SK-N-SH (cell line): ENCODE data around the gene CCDC124.

- RRBS = 6% methylated on average over 15 of the region's 56 CpGs
CAGE:
- cytosol, long polyA plus RNA = no peak
- long polyA plus RNA = no peak
- nucleus, long polyA plus RNA = no peak
Measured at GRCh38 chr19:17841099-17842269, 6.3 kb downstream of the JAK3 start.

DNA sequence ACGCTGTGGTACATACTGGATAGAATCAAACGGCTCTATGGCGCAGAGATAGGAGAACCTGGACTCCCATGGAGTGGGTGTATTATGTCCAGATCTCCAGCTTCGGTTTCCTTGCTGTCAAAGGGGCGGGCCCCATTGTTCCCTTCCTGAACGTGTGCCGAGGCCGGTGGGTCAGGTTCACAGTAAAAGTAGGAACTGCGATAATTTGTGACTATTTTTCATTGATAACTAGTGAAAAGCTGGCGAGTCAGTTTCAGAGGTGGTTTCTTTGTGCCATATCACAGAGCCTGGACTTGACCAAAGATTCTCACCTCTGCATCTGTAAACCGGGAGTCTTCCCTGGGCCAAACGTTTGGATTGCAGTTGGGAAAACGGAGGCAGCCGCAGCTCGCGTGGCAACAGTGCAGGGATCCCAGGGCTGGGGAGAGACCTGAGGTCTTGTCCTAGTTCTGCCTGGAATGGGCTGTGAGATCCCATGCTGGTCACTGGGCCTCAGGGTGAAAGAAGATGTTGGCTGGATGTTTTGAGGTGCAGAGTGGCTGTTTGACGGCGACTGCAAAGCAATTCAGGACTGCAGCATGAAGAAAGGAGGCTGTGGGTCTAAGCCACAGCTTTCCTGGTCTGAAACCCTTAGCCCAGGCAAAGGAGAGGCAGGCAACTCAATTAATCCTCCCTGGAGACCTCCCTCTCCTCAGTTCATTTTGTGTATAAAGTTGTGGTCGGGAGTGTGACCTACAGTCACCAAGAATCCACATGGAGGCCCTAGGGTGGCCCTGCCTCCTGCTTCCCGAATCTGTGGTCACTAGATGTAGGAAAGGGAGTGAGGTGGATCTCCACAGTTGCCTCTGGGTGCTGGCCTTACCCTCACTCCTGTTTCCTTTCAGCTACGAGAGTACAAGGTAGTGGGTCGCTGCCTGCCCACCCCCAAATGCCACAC lies 967 bp downstream of the RPL18A start:
- RRBS = no CpG with 5 or more reads among the region's 22 CpGs
CAGE:
- cytosol, long polyA plus RNA = no peak
- long polyA plus RNA = no peak
- nucleus, long polyA plus RNA = no peak

GRCh38 chr19:17932793-17933477 lies at the start of gene CCDC124:
Gene CCDC124 (plus strand): TSS chr19:17933015.
- RRBS = under 1% methylated on average over 13 of the region's 46 CpGs
CAGE:
- cytosol, long polyA plus RNA = start-site peak on the plus strand at chr19:17933012-17933043, 36 and 80 reads in 2 replicates
- long polyA plus RNA = no peak
- nucleus, long polyA plus RNA = no peak

DNA sequence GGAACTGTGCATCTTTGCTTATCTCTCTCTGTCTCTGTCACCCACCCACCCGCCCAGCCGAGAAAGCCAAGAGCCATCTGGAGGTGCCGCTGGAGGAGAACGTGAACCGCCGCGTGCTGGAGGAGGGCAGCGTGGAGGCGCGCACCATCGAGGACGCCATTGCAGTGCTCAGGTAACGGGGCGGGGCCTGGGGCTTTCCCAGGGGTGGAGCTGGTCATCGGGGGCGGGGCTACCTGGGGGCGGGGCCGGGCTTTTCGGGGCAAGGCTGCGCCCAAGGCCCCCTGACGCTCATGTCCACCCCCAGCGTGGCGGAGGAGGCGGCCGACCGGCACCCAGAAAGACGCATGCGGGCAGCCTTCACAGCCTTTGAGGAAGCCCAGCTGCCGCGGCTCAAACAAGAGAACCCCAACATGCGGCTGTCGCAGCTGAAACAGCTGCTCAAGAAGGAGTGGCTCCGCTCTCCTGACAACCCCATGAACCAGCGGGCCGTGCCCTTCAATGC lies 10.4 kb downstream of the CCDC124 start:
- RRBS = 97% methylated on average over 8 of the region's 35 CpGs
CAGE:
- cytosol, long polyA plus RNA = no peak
- long polyA plus RNA = no peak
- nucleus, long polyA plus RNA = no peak

- RRBS = 33% methylated on average over 17 of the region's 55 CpGs
CAGE:
- cytosol, long polyA plus RNA = no peak
- long polyA plus RNA = no peak
- nucleus, long polyA plus RNA = no peak
Measured at GRCh38 chr19:17950038-17951057, 16.6 kb upstream of the KCNN1 start.

- RRBS = no CpG with 5 or more reads among the region's 13 CpGs
CAGE:
- cytosol, long polyA plus RNA = no peak
- long polyA plus RNA = no peak
- nucleus, long polyA plus RNA = no peak
Measured at GRCh38 chr19:18000685-18000913, 7.4 kb upstream of the ARRDC2 start.

DNA sequence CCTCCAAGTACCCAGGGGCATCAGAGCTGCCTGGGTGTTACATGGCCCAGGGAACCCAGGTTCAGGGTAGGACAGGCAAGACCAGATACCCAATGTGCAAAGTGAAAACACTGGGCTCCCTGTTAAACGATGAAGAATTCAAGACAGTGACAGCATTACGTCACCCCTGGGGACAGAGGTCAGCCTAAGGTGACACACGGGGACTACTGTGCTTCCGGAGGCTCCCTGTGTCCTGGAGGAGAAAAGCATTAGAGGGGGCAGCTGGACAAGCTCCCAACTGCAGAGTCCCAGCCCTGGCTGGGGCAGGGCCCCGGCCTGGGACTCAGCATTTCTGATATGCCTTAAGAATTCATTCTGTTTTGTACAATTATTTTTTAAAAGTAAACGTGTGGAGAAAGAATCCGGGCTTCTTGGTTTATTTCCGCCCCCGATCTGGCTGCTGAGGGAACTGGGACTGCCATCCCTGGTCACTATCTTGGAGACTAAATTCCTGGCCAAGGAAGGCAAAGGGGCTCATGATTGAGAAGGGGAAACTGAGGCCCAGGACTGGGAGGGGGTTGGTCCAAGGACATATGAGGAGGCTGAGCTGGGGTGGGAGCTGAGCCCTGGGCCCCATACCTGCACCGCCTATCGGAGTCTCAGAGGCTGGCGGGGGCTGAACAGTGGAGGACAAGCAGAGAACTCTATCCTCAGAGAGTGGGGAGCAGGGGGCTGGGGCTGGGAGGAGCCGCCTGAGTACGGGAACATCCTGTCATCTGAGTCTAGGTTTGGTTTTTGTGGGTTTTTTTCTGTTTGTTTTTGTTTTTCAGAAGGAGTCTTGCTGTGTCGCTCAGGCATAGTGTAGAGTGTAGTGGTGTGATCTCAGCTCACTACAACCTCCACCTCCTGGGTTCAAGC lies 6.0 kb downstream of the ARRDC2 start:
- RRBS = 86% methylated on average over 4 of the region's 15 CpGs
CAGE:
- cytosol, long polyA plus RNA = no peak
- long polyA plus RNA = no peak
- nucleus, long polyA plus RNA = no peak

- RRBS = no CpG with 5 or more reads among the region's 10 CpGs
CAGE:
- cytosol, long polyA plus RNA = no peak
- long polyA plus RNA = no peak
- nucleus, long polyA plus RNA = no peak
Measured at GRCh38 chr19:18089033-18089481, 2.3 kb upstream of the IL12RB1 start.

DNA sequence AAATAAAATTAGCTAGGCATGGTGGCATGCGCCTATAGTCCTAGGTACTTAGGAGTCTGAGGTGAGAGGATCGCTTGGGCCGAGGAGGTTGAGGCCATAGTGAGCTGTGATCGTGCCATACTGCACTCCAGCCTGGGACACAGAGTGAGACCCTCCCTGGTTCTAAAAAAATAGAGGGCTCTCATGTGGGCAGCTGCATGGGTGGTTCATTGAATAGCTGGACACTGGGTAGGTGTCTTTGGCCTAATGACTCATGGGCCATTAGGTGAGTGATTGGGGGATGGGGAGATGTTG lies 6.7 kb upstream of the PIK3R2 start:
- RRBS = no CpG with 5 or more reads among the region's 4 CpGs
CAGE:
- cytosol, long polyA plus RNA = no peak
- long polyA plus RNA = no peak
- nucleus, long polyA plus RNA = no peak

DNA sequence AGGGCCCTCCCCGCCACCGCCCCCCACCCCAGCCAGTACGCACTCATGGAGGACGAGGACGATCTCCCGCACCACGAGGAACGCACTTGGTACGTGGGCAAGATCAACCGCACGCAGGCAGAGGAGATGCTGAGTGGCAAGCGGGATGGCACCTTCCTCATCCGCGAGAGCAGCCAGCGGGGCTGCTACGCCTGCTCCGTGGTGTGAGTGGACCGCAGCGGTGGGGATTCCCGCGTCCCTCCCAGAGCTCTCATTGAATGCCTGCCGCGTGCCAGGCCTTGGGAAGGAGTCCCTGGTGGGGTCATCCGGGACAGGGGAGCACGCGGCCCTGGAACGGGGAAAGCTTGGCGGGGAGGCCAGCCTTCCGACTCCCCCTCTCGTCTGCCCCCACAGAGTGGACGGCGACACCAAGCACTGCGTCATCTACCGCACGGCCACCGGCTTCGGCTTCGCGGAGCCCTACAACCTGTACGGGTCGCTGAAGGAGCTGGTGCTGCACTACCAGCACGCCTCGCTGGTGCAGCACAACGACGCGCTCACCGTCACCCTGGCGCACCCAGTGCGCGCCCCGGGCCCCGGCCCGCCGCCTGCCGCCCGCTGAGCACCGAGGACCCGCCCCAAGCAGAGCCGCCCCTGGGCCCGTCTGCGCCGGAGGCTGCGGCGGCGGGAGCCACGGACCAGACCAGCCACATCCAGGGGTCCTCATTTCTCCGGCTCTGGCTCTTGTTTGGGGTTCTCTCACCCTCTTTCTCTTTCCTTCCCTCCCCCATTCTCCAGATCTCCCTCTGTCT lies 4.7 kb upstream of the IFI30 start:
- RRBS = 99% methylated on average over 9 of the region's 67 CpGs
CAGE:
- cytosol, long polyA plus RNA = no peak
- long polyA plus RNA = no peak
- nucleus, long polyA plus RNA = no peak

- RRBS = no CpG with 5 or more reads among the region's 2 CpGs
CAGE:
- cytosol, long polyA plus RNA = no peak
- long polyA plus RNA = no peak
- nucleus, long polyA plus RNA = no peak
Measured at GRCh38 chr19:18262072-18262929, 12.0 kb downstream of the IQCN start.

DNA sequence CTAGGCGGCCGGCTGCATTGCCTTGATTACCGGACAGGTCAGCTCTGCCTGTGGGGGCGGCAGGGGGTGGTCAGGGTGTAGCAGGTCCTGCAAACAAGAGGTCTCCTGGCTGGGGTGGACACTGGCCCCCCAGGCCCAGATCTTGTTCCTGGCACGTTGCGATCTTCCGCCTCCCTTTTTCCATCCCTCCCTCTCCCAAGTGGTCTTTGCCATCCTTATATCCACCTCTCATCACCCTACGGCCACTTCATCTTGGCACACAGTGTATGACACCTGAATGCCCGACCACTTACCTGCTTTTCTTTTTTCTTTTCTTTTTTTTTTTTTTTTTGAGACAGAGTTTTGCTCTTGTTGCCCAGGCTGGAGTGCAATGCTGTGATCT lies 6.8 kb downstream of the IQCN start:
- RRBS = no CpG with 5 or more reads among the region's 9 CpGs
CAGE:
- cytosol, long polyA plus RNA = no peak
- long polyA plus RNA = no peak
- nucleus, long polyA plus RNA = no peak

- RRBS = no CpG with 5 or more reads among the region's 11 CpGs
CAGE:
- cytosol, long polyA plus RNA = no peak
- long polyA plus RNA = no peak
- nucleus, long polyA plus RNA = no peak
Measured at GRCh38 chr19:18271173-18271795, 3.0 kb downstream of the IQCN start.

DNA sequence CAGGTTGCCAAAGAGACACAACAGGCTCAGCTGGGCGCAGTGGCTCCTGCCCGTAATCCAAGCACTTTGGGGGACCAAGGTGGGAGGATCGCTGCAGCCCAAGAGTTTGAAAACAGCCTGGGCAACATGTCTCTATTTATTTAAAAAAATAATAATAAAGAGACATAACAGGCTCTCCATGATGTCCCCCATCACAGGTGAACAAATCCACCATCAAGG lies 382 bp downstream of the IQCN start:
- RRBS = no CpG with 5 or more reads among the region's 3 CpGs
CAGE:
- cytosol, long polyA plus RNA = no peak
- long polyA plus RNA = no peak
- nucleus, long polyA plus RNA = no peak

- RRBS = 2% methylated on average over 6 of the region's 46 CpGs
CAGE:
- cytosol, long polyA plus RNA = no peak
- long polyA plus RNA = no peak
- nucleus, long polyA plus RNA = no peak
Measured at GRCh38 chr19:18292436-18293342, 11.3 kb upstream of the JUND start.

DNA sequence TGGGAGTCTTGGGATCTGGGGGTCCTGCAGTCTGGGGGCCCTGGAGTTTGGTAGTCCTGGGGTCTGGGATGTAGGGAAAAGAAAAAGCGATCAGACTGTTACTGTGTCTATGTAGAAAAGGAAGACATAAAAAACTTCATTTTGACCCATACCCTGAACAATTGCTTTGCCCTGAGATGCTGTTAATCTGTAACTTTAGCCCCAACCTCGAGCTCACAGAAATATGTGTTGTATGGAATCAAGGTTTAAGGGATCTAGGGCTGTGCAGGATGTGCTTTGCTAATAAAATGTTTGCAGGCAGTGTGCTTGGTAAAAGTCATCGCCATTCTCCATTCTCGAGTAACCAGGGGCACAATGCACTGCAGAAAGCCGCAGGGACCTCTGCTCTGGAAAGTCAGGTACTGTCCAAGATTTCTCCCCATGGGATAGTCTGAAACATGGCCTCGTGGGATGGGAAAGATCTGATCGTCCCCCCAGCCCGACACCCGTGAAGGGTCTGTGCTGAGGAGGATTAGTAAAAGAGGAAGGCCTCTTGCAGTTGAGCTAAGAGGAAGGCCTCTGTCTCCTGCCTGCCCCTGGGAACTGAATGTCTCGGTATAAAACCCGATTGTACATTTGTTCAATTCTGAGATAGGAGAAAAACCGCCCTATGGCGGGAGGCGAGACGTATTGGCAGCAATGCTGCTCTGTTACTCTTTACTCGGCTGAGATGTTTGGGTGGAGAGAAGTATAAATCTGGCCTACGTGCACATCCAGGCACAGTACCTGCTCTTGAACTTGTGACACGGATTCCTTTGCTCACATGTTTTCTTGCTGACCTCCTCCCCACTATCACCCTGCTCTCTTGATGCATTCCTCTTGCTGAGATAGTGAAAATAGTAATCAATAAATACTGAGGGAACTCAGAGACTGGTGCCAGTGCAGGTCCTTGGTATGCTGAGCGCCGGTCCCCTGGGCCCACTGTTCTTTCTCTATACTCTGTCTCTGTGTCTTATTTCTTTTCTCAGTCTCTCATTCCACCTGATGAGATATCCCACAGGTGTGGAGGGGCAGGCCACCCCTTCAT lies 5.3 kb upstream of the LRRC25 start:
- RRBS = no CpG with 5 or more reads among the region's 20 CpGs
CAGE:
- cytosol, long polyA plus RNA = no peak
- long polyA plus RNA = no peak
- nucleus, long polyA plus RNA = no peak

- RRBS = 13% methylated on average over 13 of the region's 76 CpGs
CAGE:
- cytosol, long polyA plus RNA = no peak
- long polyA plus RNA = no peak
- nucleus, long polyA plus RNA = no peak
Measured at GRCh38 chr19:18436851-18437780, 817 bp downstream of the ISYNA1 start.

DNA sequence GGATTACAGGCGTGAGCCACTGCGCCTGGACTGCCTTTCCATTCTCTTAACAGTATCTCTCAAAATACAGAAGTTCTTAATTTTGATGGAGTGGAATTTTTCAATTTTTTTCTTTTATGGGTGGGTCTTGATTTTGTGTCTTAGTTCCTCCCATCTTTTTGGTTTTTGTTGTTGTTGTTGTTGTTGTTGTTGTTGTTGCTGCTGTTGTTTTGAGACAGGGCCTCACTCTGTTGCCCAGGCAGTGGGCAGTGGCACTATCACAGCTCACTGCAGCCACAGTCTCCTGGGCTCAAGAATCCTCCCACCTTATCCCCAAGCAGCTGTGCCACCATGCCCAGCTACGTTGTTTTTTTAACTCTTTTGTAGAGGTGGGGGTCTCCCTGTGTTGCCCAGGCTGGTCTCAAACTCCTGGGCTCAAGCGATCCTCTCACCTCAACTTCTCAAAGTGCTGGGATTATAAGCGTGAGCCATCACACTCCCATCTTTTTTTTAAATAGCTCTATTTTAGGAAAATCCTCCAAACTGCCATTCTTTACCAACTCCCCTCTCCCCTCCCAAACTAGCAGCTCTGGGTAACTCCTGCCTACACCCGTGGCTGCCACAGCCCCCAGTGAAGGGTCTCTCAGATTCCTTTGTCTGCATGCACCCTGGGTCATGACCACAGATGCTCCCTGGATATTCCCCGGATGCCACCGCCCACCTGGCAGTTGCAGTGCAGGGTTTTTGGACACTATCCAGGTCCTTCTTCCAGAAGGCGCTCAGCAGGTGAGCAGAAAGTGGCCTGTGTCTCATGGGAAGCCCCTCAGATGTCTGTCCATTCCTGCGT lies 39.1 kb downstream of the ELL start:
- RRBS = no CpG with 5 or more reads among the region's 10 CpGs
CAGE:
- cytosol, long polyA plus RNA = no peak
- long polyA plus RNA = no peak
- nucleus, long polyA plus RNA = no peak

DNA sequence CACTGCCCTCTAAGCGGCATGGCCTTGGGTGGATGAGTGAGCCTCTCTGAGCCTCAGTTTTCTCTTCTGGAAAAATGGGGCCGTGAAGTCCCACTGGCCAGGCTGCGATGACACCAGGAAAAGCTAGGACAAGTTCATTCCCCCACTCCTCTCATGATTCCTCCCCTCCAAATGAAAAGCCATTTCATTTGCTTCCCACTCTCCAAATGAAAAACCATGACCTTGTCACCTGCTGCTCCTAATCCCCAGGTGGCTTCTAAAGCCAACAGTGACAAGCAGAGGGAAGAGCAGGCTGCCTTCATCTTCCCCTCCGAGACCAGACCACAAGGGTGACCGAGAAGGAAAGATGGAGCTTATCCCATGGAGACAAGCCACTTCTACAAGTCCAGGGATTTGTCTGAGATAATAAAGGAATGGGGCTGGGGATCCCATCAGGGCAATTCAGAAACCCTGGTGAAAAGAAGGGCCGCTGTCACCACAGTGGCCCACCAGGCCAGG lies 29.0 kb downstream of the ELL start:
- RRBS = no CpG with 5 or more reads among the region's 6 CpGs
CAGE:
- cytosol, long polyA plus RNA = no peak
- long polyA plus RNA = no peak
- nucleus, long polyA plus RNA = no peak

GRCh38 chr19:18493295-18493888 lies 28.5 kb downstream of the ELL start:
- RRBS = no CpG with 5 or more reads among the region's 10 CpGs
CAGE:
- cytosol, long polyA plus RNA = no peak
- long polyA plus RNA = no peak
- nucleus, long polyA plus RNA = no peak